Daoy (cell line): Measurements from ENCODE around the genes ACCSL and ACCS.

DNA sequence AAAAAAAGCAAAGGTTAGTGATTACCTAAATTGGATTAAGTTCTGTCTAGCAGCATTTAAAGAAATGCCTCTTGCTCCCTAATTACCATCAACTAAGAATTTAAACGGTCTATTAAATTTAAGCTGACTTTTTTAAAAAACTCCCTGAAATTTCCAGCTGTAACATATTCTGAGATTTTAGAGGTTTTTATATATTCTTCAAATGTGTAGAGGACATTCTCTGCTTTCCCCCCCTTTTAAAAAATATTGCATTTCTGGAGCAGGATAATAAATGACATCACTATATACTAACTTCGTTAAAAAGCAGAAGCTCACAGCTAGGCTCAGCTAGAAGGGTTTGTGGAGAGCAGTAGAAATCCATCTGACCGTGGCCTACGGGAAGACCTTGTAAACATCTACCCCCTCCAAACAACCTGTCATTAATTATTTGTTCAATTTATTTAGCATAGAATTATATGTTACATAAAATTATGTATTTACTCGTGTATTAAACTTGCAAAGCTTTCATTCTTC is 84.5 kb downstream of the PRR5L start:
- RAMPAGE, long total RNA, result no peak

GRCh38 chr11:37451812-37452483 is 853.9 kb upstream of the RAG2 start:
- RAMPAGE, long total RNA, result no peak

- RAMPAGE, long total RNA, result no peak
Observed at GRCh38 chr11:39541660-39542508, 1917.6 kb downstream of the LRRC4C start.

GRCh38 chr11:40360174-40360830 is 1099.2 kb downstream of the LRRC4C start:
- RAMPAGE, long total RNA, result no peak

GRCh38 chr11:43357855-43358677 is 654 bp upstream of the TTC17 start:
- RAMPAGE, long total RNA, result no peak

DNA sequence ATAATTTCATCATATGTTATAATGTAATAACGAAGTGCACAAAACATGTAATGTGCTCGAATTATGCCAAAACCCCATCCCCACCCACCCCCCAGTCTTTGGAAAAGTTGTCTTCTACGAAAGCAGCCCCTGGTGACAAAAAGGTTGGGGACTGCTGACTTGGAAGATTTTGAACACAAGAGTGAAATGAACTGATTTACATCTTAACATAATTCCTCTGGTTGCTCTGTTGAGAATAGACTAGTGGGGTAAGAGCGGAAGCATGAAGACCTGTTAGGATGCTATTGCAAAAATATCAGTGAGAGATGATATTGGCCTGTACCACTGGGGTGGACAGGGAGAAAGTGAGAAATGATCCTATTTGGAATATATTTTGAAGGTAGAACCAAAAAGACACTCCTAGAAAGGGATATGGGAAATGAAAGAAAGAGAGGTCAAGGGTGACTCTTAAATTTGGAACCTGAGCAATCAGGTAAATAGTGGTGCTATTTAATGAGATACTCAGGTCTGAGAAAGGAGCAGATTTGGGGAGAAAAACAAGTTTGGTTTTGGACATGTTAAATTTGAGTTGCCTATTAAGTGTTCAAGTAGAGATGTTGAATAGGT is 63.1 kb downstream of the TTC17 start:
- RAMPAGE, long total RNA, result no peak

DNA sequence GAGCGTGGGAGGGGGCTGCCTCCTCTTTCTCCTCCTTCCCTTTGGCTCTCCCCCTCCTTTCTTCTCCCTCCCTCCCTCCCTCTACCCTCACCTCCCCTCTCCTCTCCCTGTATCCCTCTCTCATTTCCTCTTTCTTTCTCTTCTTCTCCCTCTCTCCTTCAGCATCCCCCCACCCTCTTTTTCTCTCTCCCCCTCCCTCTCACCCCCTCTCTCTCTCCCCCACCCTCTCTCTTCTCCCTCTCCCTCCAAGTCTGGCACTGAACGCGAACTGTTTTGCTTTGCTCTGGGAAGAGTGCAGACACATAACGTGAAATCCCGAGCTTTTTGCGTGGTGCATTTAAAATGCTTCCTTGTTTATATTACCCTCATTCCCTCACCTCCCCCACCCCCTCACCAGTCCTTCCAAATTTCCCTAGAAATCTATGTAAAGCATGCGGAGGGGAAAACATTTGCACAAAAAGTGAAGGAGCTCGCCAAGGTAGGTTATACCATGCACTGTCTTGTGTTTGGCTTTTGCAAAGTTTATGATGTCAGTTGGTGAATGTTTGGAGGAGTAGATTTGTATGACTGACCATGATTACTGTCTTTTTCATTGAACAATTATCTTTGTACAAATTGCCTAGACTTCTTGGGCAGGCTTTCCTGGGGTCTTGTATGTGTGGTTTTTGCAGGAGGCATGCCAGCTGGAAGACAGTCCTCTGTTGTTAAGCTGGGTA is 123.9 kb upstream of the HSD17B12 start:
- RAMPAGE, long total RNA, result no peak

DNA sequence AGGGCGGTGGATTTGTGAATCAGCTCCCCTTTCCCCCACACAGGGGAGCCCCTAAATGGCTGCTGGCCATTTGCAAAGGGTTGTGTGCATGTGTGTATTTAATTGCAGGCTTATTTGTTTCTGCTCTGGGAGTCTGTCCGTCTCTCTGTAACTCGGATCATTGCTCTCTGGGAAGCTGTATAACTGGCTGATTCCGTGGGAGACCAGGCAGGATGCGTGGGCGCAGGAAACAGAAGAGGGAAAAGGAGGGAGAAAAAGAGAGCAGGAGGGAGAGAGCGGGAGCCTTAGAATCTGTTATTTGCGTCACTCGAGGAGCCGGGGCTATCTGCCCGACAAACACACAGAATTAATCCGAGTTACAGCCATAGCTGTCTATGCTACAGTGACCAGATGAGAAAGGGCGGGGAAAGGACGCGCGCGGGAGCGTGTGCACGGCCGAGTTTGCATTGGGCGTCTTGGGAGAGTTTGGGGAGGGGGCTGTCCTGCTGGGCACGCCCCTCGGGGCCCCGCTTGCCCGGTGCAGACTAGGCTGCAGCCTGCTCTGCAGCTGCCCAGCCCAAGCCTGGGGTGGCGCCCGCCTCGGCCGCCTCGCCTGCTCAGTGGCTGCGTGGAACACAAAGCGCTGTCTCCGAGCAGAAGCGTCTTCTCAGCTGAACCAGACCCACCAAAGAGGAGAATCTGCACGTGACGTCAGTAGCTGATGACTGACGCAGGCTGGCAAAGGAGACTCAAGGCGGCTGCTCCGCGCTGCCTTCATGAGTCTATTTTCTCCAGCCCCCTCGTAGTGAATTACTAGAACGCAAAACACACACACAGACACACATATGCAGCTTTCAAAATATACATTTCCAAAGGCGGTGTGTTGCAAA is 105.3 kb upstream of the HSD17B12 start:
- RAMPAGE, long total RNA, result no peak

DNA sequence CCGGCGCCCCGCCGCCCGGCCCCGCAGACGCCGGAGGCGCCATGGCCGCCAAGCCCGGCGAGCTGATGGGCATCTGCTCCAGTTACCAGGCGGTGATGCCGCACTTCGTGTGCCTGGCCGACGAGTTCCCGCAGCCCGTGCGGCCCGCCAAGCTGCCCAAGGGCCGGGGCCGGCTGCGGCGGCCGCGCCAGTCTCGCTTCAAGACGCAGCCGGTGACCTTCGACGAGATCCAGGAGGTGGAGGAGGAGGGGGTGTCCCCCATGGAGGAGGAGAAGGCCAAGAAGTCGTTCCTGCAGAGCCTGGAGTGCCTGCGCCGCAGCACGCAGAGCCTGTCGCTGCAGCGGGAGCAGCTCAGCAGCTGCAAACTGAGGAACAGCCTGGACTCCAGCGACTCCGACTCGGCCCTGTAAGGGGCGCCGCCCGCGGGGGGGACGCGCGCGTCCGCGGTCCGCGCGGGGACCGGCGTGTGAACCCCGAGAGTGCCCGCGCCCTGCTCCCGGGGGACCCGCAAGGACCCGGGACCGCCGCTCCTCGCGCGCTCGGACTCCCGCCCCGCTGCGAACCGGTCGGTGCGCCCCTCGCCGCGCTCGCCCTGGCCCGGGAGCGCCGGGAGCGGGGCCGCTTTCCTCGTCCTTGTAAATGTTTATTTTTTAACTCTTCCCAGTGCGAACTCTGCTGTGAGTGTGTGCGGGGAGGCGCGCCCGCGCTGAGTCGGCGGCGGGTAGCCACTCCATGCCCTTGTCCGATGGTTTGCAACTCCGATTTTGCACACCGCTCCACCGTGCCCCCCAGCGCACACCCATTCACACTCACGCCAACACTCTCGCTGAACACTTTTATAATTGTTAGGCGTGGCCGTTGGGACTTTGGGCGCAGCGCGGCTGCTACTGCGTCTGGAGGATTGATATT is 681 bp downstream of the C11orf96 start:
- RAMPAGE, long total RNA, result no peak

DNA sequence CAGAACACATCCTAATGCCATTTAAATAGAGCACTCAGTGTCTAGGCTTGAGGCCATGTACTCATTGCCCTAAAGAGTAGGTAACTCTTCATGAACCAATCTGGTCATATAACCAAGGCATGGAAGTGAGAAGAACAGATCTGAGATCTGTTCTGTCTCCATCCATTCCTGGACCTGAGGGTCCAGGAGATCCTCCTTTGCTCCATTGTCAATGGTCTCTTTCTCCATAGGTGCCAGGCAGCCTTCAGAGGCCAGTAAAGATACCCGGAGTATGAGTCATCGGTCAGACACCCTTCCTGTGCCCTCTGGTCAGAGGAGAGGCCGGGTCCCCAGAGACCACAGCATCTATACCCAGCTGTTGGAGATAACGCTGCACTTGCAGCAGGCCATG is at the start of gene ACCSL:
Gene ACCSL (plus strand): TSS at position 216 of the 391 bp plus-strand sequence.
- RAMPAGE, long total RNA, result no peak

DNA sequence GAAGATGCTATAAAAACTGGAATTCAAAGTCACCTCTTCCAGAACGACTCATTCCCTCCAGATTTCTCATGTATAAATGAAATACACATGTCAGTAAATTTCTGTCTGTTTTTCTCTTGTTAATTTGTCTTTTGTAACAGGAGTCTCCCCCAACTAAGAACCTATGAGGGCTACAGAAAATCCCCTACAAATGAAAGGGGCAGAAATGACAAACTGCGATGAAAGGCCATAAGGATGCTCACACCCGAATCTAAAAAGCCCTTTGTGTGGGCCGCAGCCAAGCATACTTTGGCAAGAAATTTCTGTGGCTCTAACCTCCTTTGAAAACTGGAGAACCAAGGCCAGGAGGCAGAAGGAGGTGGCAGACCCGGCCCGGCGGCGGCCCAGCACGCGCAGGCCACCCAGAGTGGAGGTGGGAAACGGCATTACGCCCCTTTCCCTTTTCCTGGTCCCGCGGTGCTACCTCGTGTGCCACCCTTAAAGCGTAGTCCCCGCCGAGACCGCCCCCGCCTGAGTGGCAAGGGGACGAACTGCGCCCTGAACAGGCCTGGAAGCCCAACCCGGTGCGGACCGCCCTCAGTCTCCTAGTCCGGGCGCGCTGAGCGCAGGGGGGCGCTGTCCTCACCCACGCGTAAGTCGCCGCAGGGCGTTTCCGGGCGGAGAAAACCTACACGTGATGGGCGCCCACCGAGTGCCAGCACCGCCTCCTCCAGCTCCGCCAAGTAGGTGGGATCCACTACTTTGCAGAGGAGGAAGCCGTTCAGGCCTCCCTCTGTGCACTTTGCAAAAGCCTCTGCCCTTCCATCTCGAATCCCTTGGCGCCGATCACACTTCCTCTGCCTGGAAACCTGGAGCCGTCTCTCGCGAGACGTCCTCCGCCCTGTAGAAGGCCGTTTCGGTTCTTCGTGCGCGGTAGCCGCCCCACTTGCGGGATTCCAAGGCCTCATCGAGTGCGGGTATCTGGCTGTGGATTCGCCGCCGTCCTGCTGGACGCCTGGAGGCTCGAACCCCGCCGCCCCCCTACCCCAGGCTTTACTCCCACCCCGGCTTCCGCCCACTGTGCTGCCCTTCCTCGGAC is at the start of gene ACCS:
Gene ACCS (plus strand): TSS at position 670 of the 1,078 bp plus-strand sequence.
- RAMPAGE, long total RNA, result no peak

DNA sequence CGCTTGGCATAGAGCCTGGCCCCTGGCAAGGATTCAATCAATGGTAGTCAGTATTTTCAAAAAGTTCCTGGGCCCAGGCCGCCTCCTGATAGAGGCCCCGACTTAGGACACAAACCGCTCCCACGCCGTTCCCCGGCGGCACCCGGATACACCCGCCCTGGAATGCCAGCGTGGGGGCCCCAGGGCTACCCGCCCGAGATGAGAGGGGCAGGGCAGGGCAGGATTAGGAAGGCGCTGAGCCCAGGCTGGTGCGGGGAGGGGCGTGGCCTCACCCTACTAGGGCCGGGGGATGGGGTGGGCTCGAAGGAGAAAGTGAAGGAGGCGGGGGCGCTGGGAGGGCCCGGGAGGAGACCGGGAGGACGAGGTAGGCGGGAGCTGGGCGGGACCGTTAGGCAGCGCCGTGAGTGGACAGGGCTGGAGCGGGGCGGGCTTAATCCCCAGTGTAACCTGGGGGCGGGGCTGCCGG is 475 bp upstream of the CD82 start:
- RAMPAGE, long total RNA, result no peak

GRCh38 chr11:44596902-44597432 is 31.5 kb downstream of the CD82 start:
- RAMPAGE, long total RNA, result no peak

DNA sequence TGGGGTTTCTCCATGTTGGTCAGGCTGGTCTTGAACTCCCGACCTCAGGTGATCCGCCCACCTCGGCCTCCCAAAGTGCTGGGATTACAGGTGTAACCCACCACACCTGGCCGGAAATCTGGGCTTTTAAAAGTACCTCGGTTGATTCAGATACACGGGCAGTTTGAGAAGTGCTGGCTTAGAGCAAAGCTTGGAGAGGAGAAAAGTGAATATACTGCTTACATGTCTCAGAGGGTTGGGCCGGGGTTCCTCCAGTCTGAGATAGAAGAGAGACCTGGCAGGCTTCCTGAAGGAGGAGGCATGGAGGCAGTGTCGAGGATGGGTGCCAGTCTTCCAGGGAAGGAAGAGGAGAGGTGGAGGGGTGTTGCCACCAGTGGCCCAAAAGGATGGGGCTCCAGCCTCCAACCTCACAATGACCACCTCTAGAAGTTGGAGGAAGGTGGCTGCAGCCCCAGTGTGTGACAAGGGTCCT is 65.0 kb downstream of the CD82 start:
- RAMPAGE, long total RNA, result no peak

- RAMPAGE, long total RNA, result no peak
Observed at GRCh38 chr11:44754121-44754745, 27.5 kb downstream of the TSPAN18 start.

DNA sequence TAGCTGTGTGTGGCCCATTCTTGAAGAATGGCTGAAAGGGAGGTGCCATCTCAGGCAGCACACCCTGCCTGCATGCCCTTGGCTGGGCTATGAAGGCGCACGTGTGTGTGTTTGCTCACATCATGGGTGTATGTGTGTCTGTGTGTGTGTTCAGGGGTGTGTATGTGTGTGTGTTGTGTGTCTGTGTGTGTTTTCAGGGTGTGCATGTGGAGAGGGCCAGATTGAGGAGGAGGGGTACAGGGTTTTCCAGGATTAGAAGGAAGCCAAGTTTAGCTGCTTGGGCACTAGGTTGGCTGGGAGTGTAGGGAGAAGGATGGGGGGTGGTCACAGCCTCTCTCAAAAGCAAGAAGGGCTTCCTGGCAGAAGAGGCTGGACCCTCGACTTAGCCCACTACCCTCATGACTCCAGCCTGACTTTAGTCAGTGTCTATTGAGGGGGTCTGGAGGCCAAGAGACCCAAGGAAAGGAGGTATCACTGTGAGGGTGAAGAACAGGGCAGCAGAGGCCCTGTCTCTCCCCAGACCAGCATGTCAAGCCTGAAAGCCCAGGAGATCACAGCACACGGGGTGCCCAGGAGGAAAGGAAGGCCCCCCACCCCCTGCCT is 16.4 kb downstream of the TP53I11 start:
- RAMPAGE, long total RNA, result no peak

DNA sequence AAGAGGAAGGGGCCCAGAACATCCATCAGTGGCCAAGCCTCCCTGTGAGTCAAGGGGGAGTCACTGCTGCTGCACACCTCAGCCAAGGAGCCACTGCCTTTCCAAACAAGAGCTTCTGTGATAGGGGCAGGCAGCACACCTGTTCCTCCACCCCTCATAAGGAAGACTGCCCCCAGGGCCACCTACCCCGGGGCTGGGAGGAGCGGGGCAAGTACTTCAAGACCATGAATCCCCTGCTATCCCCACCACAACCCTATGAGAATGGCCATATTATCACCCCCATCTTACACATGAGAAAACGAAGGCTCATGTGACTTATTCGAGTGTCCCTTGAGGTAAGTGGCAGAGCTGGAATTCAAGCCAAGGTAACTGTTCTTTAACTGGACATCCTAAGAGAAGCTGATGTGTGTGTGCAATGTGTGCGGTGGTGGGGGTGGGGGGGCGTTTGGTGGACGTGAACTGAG is 5.6 kb downstream of the TP53I11 start:
- RAMPAGE, long total RNA, result no peak

GRCh38 chr11:45148179-45148503 is 1.7 kb downstream of the PRDM11 start:
- RAMPAGE, long total RNA, result no peak

DNA sequence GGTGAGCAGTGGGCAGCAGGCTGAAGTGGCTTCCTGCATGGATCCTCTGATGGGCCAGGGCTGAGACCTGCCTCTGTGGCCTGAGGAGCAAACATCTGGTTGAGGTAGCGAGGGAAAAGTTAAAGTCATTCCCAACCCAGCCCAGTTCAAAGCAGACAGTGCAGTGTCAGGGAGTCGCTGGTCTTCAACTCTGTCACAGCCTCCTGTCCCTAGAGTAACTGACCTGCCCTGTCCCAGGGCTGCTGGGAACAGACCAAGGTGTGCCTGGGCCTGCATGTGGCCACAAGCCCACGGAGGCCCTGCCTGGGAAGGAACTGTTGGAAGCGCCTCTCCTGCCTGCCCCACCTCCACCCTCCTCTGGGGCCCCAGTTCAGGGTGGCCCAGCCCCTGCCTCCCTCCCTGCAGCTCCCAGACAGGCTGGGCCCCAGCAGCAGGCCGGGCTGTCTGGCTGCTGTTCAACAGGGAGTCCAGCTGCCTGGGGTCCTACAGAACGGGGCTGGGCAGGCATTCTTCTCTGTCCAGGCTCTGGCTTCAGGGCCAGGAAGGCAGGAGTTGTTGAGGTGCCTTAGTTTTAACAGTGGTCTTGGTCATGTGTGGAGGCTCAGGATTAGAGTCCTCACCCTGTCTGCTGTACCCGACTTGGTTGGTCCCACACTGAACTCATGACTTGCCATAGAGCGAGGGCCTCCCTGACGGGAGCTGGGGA is 11.7 kb downstream of the PRDM11 start:
- RAMPAGE, long total RNA, result no peak

GRCh38 chr11:45179913-45180535 is 33.6 kb downstream of the PRDM11 start:
- RAMPAGE, long total RNA, result no peak